Daoy (cell line): ENCODE data around the genes TMIE and NME6.

DNA sequence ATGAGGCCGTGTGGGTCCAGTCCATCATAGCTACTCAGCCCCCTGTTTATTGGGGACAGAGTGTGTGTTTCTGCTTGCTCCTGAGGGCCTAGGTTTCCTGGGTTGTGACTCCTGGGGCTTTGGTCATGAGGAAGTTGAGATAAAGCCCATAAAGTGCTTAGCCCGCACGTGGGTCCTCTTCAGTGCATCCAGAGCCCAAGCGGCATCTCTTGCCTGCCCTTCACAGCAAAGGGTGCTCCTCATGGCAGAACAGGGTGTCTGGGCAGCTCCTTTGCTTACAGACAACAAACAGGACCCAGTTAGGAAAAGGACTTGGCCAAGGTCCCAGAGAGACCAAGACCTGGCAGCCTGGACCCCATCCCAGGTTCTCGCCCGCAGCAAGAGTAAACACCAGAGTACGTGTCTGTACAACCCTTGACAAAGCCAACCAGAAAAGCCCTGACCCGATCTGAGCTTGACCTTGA lies 27.1 kb downstream of the ALS2CL start:
- RAMPAGE, long total RNA, result no peak

DNA sequence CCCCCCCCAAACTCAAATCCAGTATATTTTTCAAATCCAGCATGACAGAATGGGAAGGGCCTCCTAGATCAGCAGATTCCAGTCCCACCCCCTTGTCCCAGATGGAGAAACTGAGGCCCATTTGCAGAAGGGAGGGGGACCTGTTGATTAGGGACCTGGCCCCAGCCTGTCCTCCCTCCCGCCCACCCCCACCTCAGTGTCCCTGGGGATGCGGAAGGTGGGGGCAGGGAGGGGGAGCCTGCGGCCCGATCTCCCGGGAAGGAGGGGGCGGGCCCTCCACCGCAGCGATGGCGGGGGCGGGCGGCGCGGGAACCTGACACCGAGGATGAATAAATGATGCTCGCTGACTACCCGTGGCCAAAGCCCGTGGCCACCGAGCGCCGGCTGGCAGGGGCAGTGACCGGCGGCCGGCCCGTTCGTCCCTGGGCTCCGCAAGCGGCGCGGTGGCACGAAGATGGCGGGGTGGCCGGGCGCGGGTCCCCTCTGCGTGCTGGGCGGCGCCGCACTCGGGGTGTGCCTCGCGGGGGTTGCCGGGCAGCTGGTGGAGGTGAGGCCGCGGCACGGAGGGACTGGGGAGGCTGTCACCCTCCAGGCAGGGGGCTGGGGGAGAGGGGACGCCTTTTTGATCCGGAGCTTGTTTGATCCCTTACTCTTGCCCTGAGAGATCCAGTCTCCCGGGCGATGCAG lies at the start of gene TMIE:
TSS of gene TMIE (plus strand) at position 359 of the 687 bp plus-strand sequence.
- RAMPAGE, long total RNA, result no peak

GRCh38 chr3:46873990-46874315 lies 3.6 kb upstream of the PTH1R start:
- RAMPAGE, long total RNA, result no peak

GRCh38 chr3:46883627-46884299 lies 6.2 kb downstream of the PTH1R start:
- RAMPAGE, long total RNA, result no peak

GRCh38 chr3:46935254-46935990 lies 41.1 kb downstream of the CCDC12 start:
- RAMPAGE, long total RNA, result no peak

DNA sequence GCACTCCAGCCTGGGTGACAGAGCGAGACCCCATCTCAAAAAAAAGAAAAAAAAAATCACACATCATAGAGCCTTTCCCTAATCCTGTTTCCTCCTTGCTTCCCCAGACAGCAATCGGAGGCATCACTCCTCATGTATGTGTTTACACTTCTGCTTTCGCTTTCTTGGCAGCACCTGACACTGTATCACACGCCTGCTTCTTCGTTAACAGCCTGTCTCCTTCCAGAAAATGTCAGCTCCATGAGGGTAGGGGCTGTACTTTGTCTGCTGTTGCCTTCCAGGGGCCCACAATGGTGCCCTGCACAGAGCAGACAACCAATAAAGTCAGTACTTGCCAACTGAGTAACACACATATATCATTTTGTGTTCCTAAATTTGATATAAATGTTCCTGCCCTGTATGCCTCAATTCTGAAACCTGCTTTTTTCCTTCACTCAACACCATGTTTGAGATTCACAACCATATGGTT lies 37.7 kb downstream of the CCDC12 start:
- RAMPAGE, long total RNA, result no peak

GRCh38 chr3:46947844-46948898 lies 28.4 kb downstream of the CCDC12 start:
- RAMPAGE, long total RNA, result no peak

- RAMPAGE, long total RNA, result no peak
Observed at GRCh38 chr3:46968333-46969184, 8.0 kb downstream of the CCDC12 start.

- RAMPAGE, long total RNA, result no peak
Observed at GRCh38 chr3:47005404-47006254, 26.2 kb downstream of the NBEAL2 start.

GRCh38 chr3:47011386-47012247 lies 32.2 kb downstream of the NBEAL2 start:
- RAMPAGE, long total RNA, result no peak

DNA sequence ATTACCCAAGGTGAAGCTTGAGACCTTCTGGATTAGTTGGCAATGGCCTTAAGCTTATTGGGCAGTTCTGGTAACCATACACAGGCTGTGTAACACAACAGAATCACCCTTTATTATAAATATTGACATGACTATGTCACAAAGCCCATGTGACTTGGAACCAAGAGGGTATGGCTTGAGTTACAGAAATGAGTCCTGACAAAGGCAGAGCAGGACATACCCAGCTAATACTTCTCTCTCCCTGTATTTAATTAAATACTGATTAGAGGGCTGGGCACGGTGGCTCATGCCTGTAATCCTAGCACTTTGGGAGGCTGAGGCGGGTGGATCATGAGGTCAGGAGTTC lies 43.4 kb downstream of the NBEAL2 start:
- RAMPAGE, long total RNA, result no peak

DNA sequence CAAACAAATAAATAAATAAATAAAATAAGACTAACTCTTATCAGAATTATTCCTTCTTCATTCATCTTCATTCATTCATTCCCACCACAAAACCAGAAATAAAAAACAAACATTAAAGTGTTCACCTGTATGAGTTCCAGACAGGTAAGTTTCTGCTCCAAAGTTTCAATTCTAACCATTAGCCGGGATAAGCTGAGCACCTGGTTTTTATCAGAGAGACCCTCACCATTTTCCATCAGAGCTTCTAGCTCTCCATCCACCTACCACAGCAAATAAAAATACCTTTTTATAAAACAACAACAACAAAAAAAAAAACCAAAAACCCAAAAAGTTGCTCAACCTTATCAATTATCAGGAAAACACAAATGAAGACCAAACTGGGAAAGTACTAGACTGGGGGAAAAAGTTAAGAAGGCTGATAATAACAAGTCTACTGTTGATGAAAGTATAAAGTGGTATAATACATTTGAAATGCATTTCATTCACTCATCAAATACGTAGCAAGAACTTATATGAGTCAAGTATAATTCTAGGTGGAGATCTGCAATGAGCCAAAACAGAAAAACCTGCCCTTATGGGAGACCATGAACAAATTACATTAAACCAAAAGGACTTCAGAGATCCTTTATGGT lies 75.8 kb downstream of the SETD2 start:
- RAMPAGE, long total RNA, result no peak

GRCh38 chr3:47139259-47140008 lies 24.5 kb downstream of the SETD2 start:
- RAMPAGE, long total RNA, result no peak

DNA sequence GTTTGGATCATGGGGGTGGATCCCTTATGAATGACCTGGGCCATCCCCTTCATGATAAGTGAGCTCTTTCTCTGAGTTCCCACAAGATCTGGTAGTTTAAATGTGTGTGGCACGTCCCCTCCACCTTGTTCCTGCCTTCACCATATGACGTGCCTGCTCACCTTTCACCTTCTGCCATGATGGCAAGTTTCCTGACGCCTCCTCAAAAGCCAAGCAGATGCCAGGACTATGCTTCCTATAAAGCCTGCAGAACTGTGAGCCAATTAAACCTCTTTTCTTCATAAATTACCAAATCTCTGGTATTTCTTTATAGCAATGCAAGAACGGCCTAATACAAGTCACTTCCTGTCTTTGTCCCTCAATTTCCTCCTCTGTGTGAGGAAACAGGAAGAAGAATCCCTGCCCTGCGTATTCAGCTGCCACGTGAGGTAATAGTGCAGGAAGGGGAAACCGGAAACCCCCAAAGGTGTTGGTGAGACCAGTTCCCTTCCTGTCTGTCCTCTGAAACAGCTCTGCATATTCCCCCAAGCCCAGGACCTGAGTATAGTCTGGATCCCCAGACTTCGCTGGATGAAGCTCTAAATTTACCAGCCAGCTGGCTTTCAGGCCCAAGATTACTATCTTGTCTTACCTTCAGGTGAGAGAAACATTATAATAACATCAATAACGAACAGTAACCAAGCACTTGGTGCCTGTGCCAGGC lies 18.2 kb upstream of the PTPN23 start:
- RAMPAGE, long total RNA, result no peak

DNA sequence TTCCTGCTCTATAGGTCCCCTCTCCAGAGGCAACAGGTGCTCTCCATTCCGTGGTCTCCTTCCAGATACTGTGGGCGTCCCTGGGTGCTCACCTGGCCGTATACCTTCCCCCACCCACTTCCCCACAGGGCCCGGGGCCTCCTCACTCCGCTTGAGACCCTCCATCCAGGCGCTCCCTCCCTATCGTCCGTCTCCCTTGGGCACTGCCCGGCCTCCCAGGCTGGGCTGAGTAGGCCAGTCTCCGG lies 664 bp upstream of the PTPN23 start:
- RAMPAGE, long total RNA, result no peak

- RAMPAGE, long total RNA, result no peak
Observed at GRCh38 chr3:47433899-47434178, 41.9 kb downstream of the SCAP start.

- RAMPAGE, long total RNA, result no peak
Observed at GRCh38 chr3:47891803-47892873, 89.2 kb downstream of the DHX30 start.

- RAMPAGE, long total RNA, result no peak
Observed at GRCh38 chr3:48088543-48089551, 72.6 kb upstream of the MAP4 start.

DNA sequence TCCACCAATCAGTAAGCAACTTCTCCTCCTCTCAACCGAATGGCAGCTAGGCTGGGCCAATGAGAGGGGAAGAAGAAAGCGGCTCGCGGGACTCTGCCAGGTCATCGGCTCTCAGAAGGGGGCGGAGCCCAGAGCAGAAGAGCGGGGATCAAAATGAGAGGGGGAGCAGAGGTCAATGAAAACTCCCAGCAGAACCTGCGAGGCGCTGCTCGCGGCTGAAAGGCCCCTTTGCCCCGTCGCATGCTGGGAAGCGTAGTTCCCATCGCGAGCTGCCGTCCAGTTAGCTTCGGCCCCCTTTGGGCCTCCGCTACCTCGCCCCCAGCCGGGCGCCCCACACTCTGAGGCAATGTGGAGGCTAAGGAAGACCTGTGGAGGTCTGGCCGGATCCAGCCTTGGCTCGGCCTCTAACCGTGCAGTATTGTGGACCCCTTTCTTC lies 268 bp upstream of the CDC25A start:
- RAMPAGE, long total RNA, result no peak

- RAMPAGE, long total RNA, result start-site peak on the minus strand at chr3:48301362-48301381, 69 and 19 reads in 2 replicates
Observed at GRCh38 chr3:48301248-48301829, at the start of gene NME6. Gene NME6, minus strand, starts transcription at chr3:48301367.